Ileum (tissue), 1 donor: Measurements from ENCODE around the gene ECSCR.

GRCh38 chr5:139357222-139357860 is 15.7 kb downstream of the PAIP2 start:
- PRO-cap, result no peak

GRCh38 chr5:139368508-139369336 is 14.4 kb downstream of the SLC23A1 start:
- PRO-cap, result no peak

DNA sequence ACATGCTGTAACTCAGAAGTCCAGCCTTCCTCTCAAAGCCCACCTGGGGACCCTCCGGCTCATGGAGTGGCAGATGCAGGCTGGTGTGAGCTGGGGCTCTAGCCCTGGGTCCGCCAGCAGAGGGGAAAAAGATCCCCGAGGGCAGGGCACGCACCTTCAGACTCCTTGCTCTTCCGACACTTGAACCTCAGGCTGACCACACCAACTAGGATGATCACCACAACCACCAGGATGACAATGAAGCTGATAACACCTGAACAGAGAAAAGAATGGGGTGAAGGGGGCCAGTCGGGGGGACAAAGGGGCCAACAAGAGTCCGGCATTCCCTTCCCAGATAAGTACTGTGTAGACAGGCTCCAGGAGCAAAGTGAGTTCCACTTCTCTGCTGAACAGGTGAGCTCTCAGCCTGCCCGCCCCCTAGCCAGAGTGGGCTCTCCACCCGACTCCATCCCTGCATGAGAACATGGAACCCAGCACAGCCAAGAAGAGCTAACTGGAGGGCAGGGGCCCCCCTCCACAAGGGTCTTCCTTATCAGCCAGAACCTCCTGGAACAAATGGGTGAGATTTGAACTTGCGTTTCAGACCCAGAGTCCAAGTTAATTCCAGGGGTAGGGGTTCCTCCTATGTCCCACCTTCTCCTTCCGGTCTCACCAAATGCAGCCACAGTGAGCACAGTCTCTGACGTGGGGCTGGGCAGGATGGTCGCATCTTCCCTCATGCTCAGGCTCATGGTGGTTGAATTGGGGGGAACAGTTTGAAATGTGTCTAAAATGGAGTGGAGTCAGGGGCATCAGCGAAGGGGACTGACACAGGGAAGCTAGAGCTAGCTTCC is 7.7 kb downstream of the ECSCR start:
- PRO-cap, result no peak

GRCh38 chr5:139462169-139463207 is at the start of gene ECSCR:
Gene ECSCR (minus strand): TSS chr5:139462743.
- PRO-cap, result unidirectional peak, minus-strand start at chr5:139462707

DNA sequence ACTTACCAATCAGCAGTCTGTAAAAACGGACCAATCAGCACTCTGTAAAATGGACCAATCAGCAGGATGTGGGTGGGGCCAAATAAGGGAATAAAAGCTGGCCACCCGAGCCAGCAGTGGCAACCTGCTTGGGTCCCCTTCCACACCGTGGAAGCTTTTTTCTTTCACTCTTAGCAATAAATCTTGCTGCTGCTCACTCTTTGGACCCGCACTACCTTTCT is 29.1 kb upstream of the STING1 start:
- PRO-cap, result no peak

- PRO-cap, result no peak
Measured at GRCh38 chr5:139525529-139526660, 35.2 kb upstream of the UBE2D2 start.

GRCh38 chr5:139550211-139550840 is 10.8 kb upstream of the UBE2D2 start:
- PRO-cap, result no peak

DNA sequence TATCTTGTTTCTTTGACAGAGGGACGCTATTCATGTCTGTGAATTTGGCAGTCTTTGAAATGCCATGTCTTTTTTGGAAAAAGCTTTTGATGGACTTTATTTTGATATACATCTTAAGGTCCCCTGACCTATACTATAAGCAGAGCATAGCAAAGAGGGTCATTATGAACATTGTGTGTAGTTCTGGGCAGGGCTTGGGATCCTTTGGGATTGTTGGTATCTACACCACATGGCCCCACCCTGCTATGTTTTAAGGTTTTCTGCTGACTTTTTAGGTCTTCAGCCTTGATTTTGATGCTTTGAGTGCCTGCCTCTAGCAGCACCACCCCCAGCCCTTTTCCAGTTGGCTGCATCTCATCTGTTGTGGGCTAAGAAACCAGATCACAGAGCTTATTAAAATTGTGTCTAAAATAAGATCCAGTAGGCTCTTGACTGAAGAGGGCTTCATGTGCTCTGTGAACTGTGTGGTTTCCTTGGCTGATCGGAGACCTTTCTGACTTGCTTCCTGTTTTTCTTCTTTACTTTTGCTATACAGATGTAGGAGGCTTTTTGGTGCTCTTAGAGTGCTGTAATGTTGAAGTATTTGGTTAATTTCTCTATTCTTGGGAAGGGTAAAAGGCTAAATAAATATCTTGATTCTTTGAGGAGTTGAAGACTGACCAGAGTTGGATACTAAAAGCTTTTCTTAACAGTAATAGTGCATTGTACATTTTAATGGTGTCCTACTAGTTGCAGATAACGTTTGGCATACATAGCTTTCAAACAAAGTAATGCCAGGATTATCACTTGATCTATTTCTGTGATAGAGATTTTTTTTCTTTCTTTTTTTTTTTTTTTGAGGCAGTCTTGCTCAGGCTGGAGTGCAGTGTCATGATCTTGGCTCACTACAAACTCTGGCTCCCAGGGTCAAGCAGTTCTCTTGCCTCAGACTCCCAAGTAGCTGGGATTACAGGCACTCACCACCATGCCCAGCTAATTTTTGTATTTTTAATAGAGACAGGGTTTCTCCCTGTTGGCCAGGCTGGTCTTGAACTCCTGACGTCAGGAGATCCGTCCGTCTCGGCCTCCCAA is 4.4 kb downstream of the UBE2D2 start:
- PRO-cap, result no peak

DNA sequence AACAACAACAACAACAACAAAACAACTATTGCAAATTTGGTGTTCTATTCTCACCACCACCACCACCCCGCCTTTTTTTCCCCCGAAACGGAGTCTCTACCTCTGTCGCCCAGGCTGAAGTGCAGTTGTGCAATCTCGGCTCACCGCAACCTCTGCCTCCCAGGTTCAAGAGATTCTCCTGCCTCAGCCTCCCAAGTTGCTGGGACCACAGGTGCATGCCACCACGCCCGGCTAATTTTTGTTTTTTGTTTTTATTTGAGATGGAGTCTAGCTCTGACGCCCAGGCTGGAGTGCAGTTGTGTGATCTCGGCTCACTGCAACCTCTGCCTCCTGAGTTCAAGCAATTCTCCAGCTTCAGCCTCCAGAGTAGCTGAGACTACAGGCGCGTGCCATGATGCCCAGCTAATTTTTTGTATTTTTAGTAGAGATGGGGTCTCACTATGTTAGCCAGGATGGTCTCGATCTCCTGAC is 9.2 kb downstream of the UBE2D2 start:
- PRO-cap, result no peak

GRCh38 chr5:139665500-139666549 is 17.7 kb downstream of the CXXC5 start:
- PRO-cap, result no peak

DNA sequence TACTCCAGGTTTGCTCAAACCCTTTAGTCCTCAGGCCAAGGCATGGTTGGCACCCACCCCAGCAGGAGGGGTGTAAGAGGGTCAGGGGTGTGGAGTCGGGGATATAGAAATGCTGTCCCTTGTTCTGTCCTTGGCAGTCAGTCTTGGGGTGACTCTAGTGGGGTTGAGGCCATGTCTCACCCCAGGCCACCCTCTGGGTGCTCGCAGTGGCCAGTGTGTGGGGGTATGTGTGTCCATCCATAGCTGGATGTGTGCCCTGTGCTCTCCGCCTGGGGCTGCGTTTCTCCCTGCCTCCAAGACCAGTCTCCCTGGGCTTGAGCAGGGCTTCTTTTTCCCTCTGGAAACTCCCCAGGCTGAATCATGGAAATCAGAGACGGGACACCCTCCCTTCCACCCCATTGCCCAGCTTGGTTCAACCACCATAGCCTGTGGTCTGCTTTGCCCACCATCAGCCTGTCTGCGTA is 25.8 kb downstream of the CXXC5 start:
- PRO-cap, result no peak

DNA sequence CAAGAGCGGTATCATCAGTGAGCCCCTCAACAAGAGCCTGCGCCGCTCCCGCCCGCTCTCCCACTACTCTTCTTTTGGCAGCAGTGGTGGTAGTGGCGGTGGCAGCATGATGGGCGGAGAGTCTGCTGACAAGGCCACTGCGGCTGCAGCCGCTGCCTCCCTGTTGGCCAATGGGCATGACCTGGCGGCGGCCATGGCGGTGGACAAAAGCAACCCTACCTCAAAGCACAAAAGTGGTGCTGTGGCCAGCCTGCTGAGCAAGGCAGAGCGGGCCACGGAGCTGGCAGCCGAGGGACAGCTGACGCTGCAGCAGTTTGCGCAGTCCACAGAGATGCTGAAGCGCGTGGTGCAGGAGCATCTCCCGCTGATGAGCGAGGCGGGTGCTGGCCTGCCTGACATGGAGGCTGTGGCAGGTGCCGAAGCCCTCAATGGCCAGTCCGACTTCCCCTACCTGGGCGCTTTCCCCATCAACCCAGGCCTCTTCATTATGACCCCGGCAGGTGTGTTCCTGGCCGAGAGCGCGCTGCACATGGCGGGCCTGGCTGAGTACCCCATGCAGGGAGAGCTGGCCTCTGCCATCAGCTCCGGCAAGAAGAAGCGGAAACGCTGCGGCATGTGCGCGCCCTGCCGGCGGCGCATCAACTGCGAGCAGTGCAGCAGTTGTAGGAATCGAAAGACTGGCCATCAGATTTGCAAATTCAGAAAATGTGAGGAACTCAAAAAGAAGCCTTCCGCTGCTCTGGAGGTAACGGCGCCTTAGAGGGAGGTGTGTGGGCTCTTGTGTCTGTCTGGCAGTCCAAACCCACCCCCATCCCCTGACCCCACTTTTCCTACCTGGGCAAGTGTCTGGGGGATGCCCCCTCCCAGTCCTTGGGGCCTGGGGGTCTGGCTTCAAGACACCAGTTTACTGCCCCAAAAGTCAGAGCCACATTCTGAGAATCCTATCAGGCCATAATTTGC is 32.8 kb downstream of the CXXC5 start:
- PRO-cap, result no peak

DNA sequence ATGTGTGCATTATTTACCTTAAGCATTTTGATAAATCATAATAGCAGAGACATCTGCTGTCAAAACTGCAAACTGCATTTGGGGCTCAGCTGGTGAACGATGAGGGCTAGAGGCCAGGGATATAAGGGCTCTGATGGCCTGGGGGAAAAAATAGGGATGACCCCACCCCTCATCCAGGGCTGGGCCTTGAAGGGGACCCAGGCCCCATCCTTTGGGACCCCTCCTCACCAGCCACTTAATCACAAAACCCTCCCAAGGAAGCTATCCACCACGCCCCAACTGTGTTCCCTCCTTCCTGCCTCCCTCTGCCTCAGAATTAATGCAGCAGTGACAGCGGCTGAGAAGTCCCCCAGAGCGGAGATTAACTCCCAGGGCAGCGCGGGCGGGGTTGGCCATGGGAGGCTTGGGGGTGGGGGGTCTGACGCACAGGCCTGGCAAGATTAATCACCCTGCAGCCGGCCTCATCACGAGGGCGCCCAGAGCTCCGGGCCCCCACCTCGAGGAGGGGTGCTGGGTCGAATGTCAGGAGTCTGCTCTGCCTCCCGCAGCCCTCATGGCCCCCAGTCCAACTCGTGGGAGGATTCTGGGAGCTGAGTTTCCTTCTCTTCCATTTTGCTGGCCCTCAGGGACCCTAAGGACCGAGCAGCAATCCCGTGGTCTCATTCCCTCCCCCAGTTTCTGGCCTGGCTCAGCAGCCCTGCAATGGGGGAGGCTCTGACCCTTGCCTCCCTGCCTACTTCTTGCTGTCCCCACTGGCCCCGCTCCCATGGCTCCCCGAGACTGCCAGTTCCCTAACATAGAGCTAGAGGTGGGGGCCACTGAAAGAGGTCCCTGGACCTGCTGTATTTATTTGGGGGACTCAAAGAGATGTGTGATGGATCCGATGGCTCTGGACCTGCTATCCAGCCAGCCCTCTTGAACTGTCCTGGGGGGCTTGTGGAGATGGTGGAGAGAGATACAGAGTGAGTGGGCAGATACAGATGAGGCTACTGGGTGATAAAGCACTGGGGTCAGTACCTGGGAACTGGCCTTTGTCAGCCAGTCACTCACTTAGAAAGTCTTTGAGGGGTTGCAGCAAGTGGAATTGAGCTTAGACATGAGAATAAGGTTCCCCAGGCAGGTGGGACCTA is 42.4 kb downstream of the CXXC5 start:
- PRO-cap, result no peak

DNA sequence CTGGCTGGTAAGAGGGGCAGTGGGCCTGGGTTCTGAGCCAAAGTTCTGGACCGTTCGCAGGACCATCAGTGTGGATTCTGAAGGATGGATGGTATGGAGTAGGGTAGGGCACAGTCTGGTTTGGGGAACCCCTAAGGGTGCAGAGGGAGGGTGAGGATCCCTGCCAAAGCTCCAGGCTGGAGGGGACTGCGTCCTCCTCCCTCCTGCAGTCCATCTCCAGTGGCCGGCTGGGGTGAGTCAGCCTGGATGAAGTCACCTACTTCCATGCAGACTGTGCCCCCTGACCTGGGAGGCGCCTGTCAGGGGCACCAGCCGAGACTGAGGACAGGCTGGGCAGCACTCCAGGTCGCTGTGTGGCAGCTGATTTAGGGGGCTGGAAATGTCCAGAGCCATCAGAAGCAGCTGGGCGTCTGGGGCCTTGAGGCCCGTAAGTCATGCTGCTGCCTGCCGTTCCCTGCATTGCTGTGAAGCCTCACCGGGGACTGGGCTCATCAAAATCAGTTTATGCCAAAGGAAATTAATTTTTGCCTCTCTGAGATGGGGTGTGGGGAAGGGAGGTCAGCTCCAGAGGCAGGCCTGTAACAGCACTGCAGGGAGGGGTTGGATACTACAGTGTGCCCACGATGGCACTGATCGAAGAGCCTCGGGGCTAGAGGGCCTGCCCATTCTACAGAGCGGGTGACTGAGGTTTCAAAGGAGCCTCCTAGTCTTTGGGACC is 70.5 kb upstream of the PSD2 start:
- PRO-cap, result no peak

- PRO-cap, result no peak
Measured at GRCh38 chr5:139746837-139747621, 48.6 kb upstream of the PSD2 start.

- PRO-cap, result unidirectional peak, minus-strand start at chr5:139747962
Measured at GRCh38 chr5:139747622-139748278, 47.9 kb upstream of the PSD2 start.

DNA sequence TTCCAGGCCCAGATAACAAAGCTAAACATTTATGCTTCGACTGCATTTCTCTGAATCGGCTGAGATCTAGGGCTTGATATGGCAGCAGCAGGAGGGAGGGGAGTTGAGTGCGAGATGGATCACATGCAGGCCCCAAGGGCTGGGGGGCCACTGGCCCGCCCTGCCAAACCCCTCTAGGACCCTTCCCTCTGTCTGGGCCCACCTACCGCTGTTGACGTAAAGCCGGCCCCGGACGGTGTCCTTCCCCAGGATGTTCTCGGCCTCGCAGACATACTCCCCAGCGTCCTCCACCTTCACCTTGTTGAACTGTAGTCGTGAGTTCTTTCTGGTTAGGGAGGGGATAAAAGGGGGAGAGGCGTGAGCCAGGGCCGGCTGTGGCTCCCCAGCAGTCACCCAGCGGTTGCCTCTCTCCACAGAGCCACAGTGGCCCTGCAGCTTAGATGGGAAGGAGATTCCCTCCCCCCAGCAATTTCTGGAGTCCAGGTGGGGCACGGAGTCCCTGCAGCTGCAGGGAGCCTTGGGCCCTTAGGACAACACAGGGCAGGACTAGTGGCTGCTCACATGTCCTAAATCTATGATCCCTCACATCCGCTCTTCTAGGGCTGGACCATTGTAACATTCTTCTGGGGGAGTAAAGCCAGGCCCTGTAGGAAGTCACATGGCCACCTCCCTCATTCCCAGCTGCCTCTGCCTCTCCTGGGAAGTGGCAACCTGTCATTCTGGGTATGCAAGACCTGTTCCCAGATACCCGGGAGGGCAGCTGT is 85.2 kb downstream of the PSD2 start:
- PRO-cap, result no peak

DNA sequence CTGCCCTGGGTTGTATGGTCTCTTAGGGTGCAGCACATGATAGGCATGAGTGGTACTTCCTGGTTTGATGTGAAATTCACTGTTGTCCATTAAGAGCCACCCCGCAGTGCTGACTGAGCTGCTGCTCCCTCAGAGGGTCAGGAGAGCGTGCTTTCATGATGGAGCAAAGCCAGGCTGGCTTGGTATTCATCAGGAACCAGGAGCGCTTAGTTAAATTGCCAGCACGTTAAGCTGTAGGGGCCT is 7.8 kb downstream of the CYSTM1 start:
- PRO-cap, result no peak

DNA sequence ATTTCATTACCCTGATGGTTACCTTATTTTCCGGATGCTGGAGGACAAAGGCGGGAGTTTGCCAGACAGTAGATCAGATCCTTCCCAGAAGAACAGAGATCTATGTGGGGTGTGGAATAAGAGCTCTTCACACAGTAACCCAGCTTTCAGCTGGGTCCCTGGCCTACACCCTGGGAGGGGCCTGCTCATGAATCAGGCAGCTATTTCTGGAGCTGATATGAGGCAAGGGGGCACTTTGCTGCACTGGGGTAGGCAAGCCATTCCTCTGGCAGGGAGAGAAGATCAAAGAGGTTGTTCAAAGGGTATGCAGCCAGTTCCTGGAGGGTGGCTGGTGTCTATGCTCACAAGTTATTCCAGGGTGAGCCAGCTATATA is 48.6 kb downstream of the CYSTM1 start:
- PRO-cap, result no peak

DNA sequence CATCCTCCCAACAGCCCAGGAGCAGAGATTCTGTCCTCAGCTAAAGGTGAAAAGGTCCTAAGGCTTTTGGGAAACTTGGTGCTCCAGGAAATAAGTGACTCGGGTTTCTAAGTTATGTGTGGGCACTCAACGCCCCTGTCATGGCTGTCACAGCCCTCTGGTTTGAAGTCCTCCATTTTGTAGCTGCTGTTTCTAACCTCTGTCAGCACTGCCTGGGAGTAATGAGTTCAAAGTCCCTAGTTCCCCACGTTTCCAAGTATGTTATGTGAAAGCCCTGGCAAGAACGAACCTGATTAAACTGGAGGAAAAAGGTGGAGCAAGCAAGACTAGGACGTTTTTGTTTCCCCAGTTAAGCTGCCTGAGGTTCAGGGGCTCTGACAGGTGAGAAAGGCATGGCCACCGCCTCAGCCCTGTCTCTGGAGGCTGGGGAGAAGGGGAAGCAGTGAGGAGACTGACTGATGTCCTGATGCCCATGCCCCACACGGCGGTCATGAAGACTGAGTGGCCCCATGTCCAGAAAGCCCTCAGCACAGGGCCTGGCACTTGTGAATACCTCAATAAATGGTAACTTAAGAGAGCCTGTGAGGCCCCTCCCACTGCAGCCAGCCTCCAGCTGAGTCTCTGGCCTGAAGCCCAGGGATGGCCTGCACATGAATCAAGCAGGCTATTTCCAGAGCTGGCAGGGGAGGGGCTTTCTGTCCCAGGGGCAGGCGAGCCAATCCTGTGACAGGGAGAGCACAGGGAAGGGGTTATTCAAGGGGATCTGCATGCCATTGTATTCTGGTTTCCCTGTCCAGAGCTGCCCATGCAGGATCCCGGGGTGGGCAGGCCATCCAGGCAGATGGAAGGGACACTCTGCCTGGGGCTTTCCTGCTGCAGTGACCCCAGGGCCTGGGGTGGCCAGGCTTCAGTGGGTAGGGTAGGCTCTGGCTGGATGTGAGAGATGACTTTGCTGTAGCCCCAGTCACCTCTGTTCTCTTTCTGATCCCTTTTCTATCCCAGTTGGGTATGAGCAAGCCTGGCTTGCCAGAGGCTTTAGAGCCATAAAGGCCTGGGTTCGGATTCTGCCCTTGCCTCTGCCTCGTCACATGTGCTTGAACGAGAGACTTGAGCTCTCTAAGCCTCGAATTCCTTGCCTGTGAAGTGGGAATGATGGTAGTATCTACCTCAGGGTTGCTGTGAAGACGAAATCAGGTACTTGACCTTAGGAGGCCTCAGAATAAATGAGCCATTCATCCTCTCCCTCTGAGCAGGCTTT is 61.6 kb downstream of the PFDN1 start:
- PRO-cap, result bidirectional peak, plus-strand start at position 296 of the sequence, minus-strand start at position 179 of the sequence; bidirectional peak, plus-strand start at position 792 of the sequence, minus-strand start at position 623 of the sequence